Rectum (tissue), 1 donor: ENCODE data around the genes DRD1 and HRH2.

- PRO-cap = bidirectional peak, plus-strand start at chr5:173771610, minus-strand start at chr5:173771512
These were observed 117.0 kb upstream of the CPEB4 start for GRCh38 chr5:173770953-173771838.

- PRO-cap = bidirectional peak, plus-strand start at chr5:173795810, minus-strand start at chr5:173795719
These were observed 92.6 kb upstream of the CPEB4 start for GRCh38 chr5:173795394-173796065.

DNA sequence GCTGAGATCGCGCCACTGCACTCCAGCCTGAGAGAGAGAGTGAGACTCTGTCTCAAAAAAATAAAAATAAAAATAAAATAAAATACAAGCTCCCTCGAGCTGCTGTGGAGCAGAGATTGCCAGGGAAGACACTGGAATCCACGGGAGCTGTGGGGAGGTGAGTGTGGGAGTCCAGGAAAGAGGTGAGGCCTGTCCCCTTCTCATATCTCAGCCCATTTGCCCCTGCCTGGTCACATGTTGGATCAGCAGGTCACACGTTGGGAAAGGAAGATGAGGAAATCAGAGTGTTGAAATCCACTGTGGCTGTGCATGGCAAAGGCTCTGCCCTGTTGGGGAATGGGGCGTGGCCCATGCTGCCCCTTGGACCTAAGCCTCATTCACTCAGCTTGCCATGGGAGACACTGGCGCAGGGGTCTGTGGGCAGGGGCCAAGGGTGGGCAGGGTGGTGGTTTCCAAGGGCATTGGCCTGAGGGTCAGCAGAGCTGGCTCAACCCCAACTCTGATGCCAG, 85.5 kb upstream of the CPEB4 start:
- PRO-cap = unidirectional peak, minus-strand start at position 191 of the sequence

GRCh38 chr5:173808943-173809431, 79.2 kb upstream of the CPEB4 start:
- PRO-cap = no peak

GRCh38 chr5:173839114-173839513, 49.0 kb upstream of the CPEB4 start:
- PRO-cap = no peak

GRCh38 chr5:173912359-173912923, 24.3 kb downstream of the CPEB4 start:
- PRO-cap = no peak

- PRO-cap = no peak
These were observed 25.5 kb downstream of the CPEB4 start for GRCh38 chr5:173913532-173914067.

- PRO-cap = no peak
These were observed 27.3 kb downstream of the CPEB4 start for GRCh38 chr5:173915363-173915879.

GRCh38 chr5:173932660-173933306, 44.6 kb downstream of the CPEB4 start:
- PRO-cap = no peak

GRCh38 chr5:174327412-174327903, 282.0 kb downstream of the NSG2 start:
- PRO-cap = no peak

GRCh38 chr5:174338153-174338619, 292.7 kb downstream of the NSG2 start:
- PRO-cap = no peak

- PRO-cap = no peak
These were observed 230.7 kb upstream of the MSX2 start for GRCh38 chr5:174493658-174494097.

GRCh38 chr5:174750887-174752205, 27.0 kb downstream of the MSX2 start:
- PRO-cap = no peak

DNA sequence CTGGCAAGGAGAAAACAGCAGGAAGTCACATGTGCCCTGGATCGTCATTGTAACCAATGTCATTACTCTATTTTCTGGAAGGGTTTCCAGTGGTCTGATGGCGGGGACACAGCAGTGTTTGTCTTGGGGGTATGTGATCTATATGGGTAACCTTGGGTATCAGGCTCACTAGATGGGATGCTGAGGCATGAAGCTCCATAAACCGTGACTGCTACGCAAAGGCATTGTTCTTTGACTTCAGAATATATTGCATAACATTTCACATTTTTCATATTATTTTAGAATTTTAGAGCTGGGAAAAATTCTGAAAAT, 263.4 kb downstream of the MSX2 start:
- PRO-cap = no peak

DNA sequence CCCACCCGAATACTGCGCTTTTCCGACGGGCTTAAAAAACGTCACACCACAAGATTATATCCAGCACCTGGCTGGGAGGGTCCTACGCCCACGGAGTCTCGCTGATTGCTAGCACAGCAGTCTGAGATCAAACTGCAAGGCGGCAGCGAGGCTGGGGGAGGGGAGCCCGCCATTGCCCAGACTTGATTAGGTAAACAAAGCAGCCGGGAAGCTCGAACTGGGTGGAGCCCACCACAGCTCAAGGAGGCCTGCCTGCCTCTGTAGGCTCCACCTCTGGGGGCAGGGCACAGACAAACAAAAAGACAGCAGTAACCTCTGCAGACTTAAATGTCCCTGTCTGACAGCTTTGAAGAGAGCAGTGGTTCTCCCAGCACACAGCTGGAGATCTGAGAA, 45.9 kb downstream of the DRD1 start:
- PRO-cap = no peak

GRCh38 chr5:175443845-175444472, at the start of gene DRD1:
Gene DRD1 (minus strand): TSS chr5:175444182.
- PRO-cap = no peak

DNA sequence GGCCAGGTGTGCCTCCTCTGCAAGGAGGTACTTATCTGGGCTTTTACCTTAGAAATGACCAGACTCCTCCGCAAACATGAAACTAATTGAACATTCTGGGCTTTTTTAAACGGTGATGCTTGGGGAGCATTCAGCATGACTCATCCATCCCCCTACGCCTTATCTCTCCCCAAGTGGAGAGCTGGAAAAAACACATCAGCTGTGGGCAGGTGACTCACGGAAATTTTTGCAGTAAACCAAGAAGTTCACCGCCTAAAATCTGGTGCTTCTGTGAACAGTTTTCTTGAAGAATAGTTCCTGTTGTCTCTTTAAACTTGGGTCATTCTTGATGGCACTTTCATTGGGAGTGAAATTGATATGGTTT, 39.5 kb downstream of the SFXN1 start:
- PRO-cap = no peak

DNA sequence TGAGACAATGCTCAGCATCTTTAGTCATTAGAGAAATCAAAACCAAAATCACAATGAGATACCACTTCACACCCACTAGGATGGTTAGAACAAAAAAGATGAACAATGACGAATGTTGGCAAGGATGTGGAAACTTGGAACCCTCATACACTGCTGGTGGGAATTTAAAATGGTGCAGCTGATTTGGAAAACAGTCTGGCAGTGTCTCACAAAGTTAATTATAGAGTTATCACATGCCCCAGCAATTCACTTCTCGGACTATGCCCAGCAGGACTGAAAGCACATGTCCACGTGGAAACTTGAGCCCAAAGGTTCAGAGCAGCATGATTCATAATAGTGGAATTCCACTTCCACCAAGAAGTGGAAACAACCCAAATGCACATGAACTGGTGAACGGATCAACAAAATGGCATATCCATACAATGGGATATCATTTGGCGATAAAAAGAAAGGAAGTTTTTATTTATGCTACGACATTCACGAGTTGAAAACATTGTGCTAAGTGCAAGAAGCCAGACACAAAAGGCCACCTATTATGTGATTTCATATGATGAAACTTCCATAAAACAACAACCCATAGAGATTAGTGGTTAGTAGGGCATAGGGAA, 84.9 kb upstream of the HRH2 start:
- PRO-cap = no peak

- PRO-cap = bidirectional peak, plus-strand start at chr5:175658020, minus-strand start at chr5:175657970
These were observed at the start of gene HRH2 for GRCh38 chr5:175657585-175658228. Gene HRH2 (plus strand): TSS chr5:175658071.

DNA sequence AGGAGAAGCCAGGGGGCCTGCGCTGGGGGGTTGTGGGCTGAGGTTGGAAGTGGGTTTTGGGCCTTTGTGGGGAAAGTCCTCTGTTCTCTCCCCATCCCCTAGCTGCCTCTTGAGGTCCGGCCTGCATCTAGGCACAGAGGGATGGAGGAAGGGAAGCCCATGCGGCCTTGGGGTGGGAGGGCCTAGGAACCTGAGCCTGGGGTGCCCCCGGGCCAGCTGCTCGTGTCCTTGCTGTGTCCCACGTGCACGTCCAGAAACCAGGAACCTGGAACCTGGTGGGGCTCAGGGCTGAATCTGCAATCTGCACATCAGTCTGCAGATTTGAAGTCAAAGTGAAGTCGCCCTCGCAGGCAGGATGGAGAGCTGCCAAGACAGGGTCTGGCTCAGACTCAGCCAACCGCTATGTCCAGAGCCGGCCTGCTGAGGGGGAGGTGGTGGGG, 103.8 kb upstream of the SIMC1 start:
- PRO-cap = no peak